Mammary microvascular endothelial cell (primary cell): ENCODE data around the gene WDR25.

DNA sequence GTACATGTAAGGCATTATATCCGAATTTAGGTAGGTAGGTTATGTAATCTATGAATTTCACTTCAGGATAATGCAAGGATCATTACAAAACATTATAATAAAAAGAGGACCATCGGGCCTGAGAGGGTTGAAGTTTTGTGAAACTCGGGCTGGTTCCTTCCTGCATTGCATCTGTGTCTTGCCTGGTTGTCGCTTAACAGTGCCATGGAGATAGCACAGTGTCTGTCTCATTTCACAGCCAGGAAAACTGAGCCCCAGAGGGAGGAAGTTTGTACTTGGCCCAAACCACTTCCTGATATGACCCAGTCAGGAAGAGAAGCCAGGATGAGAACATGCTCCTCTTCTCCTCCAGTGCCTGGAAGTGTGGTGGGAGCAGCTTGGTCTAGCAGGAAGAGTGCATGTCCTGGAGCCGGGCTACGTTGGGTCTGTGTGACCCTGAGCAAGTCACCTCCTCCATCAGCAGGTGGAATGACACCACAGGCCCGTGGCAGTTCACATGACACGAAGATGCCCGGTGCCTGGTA, 41.4 kb downstream of the EVL start:
- RAMPAGE, long total RNA, result no peak

GRCh38 chr14:100137503-100137900, 21.9 kb downstream of the DEGS2 start:
- RAMPAGE, long total RNA, result no peak

DNA sequence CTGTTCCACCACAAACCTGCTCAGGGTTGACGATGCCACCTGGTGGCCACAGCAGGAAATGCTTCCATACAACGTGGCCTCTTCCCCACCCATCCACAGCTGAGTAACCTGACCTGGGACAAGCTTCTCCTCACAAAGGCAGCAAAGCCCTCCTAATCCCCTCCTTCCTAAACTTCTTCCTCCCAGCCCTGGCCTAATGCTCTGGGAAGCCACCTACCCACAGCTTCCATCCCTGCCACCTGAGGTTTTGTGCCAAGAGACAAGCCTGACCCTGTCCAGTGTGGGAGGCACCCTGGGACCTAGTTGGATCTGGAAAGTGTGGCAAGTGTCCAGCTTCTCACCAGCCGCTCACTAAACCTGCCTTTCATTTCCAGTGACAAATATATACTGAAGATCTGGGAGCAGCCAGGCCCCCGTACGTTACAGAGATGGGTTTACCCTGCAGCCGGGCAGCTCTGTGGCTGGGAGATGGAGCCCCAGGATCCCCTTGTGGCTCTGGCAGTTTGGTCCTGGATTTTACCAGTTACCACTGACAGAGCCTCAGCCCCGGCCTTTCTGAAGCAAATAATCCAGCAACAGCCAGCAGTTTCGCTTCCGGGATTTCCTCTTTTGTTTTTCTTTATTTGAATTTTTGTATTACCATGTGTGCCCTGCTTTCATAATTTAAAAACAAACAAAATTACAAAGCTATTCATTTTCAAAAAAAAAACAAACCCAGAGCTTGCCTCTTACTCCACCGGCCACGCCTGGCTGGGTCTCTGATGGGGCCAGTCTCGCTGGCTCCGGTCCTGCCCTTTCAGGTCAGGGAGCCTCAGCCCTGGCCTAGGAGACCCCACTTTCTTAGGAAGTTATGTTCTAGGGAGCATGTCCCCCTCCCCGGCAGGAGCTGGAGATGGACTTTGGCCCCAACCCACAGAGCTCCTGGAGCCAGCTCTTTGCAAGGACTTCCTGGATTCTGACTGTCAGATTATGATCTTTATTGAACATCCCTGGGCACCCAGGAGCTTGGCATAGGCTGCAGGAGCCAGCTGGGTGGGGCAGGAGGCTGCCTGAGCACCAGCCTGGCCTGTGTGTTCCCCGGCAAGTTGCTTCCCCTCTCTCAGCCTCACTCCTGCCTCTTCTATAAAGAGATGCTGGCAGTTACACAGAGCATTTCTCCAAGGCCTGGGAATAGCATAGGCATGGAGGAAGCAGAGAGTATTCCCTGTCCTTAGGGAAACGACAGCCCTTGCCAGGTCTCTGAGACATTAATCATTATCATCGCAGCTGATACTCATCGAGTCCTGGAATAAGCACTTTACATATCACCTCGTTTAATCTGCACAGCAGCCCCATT, 3.8 kb downstream of the DEGS2 start:
- RAMPAGE, long total RNA, result no peak

DNA sequence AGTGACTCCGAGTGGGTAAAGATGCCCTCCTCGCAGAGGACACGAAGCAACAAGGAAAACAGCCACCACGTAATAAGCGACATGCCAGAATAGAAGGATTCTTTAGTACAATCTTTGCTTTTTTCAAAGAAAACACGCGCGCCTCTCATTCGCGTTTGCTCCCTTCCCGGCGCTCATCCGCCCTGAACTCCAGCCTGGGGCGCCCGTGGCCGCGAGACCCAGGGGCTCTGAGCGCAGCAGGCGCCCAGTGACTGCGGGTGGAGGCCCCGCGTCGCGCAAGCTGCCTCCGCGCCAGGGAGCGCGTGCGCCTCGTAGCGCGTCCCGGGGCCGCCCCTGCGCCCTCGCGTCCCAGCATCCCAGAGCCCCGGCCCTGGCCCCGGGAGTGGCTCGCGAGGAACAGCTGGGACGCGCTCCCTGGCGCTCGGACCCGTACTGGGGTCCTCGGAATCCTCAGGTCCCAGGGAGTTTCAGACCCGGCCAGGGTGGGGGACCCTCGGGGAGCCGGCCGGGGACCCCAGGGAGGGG, 535 bp downstream of the DEGS2 start:
- RAMPAGE, long total RNA, result no peak

- RAMPAGE, long total RNA, result no peak
Measured at GRCh38 chr14:100222209-100222616, 16.7 kb upstream of the YY1 start.

DNA sequence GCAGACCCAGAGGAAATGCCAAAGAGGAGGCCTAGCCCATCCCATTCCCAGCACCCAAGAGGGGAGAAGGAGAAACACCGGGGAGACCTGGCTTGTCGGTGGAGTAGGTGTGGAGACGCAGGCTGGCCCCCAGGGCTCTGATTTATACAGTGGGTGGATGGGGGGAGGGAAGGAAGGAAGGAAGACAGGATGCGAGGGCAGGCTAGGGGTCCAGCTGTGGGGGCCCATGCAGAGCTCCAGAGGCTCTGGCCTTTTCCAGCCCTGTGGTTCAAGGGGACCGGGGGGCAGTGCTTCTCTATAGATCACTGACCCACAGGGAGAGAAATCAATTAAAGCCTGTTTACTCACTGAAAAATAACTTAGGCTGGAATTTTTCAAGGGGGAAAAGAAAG, 16.2 kb upstream of the YY1 start:
- RAMPAGE, long total RNA, result no peak

DNA sequence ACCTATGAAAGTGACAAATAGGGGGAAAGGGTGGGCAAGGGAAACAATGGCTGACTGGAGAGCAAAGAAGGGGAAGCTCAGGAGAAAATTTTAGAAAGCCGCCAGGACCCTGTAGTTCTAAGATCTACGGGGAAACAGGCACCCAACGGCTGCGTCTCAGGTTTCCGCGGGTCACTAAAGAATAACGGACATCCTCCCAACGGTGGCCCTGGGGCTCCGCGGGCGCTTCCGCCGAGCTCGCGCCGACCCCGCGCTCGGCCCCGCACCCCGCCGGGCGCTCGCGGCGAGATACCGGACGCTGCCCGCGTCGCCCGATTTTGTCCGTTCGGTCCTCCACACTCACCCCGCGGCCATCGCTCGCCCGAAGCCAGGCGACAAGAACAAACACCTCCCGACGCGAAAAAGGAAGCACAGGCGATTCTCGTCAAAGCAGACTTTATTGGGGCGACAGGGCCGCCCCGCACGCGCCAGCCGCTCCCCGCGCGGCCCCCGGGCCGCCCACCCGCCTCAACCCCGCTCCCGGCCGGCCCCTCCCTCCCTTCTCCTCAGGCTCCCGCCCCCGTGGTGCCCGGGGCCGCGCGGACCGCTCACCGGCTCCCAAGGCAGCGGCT, 959 bp upstream of the YY1 start:
- RAMPAGE, long total RNA, result no peak

DNA sequence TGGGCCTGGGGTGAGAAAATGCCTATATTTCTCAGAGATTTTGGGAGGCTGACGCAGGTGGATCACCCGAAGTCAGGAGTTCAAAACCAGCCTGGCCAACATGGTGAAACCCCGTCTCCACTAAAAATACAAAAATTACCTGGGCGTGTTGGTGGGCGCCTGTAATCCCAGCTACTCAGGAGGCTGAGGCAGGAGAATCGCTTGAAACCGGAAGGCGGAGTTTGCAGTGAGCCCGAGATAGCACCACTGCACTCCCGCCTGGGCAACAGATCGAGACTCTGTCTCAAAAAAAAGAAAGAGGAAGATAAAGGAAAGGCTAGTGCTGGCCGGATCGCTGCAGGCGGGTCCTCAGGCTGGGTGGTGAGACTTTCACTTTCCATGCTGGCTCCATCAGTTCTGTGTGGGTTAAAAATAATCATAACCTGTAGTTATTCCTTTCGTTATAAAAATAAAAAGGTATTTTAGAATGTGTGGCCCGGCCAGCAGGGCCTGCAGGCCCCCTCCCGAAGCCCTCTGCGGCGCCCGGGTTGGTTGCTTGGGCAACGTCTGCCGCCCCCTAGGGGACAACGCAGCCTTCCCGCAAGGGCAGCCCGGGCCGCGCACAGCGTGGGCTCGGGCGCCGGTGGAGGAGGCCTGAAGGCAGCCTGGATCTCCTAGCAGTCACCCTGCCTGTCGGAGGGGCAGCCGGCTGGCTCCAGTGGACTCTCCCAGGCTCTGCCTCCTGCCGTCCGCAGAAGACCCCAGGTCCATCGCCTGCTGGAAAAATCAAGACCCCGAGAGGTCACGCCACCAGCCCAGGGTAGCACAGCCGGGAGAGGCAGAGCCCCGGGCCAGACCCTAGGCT, 5.1 kb upstream of the SLC25A47 start:
- RAMPAGE, long total RNA, result no peak

DNA sequence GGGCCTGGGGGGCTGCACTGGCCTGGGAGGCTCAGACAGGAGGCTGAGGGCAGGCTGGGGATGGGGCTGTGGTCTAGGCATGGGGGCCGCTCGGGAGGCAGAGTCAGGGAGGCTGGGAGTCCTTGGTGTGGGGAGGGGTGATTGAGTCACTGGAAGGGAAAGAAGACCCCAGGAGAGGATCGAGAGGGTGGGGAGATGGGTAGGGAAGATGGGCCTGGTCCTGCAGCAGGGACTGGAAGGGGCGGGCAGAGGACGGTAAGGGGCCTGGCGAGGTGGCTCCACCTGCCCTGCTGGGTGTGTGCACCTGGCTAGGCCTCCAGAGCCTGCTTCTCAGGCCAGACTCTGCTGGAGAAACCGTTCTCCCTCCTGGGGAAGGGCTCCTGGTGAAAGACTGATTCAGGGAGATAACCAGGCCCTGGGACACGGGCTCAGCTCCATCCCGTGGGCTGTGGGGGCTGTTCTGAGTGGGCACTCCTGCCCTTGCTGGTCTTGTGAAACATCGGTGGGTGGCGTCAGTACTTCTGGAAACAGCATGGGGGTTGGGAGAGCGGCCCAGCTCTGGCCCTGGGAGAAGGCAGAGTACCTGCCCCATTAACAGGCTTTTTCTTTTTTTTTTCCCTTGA, 594 bp downstream of the SLC25A47 start:
- RAMPAGE, long total RNA, result no peak

GRCh38 chr14:100334771-100335341, 11.7 kb downstream of the SLC25A47 start:
- RAMPAGE, long total RNA, result no peak

GRCh38 chr14:100375888-100376829, at the start of gene WDR25:
WDR25 (plus strand) TSS chr14:100376485.
- RAMPAGE, long total RNA, result start-site peak on the minus strand at chr14:100376261-100376343, 1,805 and 994 reads in 2 replicates; start-site peak on the plus strand at chr14:100376422-100376485, 207 and 65 reads in 2 replicates

DNA sequence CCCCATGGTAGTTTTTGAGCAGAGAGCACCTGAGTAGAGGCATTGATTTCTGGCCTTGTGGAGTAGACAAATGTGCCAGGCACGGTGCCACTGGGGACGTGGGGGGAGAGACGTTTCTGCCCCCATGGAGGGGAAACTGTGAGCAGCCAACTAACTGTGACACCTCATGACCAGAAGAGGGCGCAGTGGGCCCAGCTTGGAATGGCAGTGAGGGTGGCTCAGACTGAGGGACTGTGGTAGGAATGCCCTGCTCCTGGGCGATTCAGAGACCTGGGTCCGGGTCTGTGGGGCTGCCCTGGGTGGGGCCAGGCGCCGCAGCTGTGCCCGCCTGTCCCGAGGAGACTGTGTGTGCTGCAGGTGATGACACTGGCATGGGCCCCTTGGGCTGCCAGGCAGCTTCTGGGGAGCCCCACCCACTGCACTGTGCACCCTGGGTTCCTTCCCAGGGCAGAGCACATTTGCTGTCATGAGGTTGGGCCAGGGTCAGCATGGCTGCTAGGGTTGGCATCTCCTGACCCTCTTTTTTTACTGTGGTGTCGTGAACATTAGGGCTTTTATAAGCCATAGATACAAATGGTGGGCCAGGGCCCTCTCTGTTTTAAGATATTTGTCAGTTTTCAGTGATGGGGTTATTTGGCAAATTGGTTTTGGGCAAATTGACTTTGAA, 7.5 kb downstream of the WDR25 start:
- RAMPAGE, long total RNA, result no peak

DNA sequence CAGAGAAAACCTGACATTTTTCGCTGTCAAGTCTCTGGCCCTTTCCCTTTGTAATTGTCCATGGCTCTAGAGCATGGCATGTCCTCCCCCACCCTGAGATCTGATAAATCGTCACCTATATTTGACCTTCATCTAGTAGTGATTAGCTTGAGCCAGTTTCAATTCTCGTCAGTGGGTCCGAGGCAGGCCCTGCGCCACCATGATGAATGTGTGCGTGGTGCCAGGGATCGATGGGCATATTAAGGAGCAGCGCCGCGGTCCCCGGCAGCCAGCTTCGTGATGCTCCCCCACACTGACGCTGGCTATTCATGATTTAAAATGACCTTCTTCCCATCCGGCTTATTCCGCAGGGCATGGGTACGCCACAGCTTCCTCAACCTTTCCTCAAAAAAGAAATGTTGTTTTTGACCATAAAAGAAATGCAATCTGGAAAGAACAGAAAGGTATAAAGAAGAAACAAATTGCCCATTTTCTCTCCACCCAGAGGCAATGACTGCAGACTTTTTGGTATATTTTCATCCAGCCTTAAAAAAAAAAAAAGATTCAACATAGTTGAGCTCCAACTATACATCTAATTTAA, 14.9 kb downstream of the WDR25 start:
- RAMPAGE, long total RNA, result no peak

DNA sequence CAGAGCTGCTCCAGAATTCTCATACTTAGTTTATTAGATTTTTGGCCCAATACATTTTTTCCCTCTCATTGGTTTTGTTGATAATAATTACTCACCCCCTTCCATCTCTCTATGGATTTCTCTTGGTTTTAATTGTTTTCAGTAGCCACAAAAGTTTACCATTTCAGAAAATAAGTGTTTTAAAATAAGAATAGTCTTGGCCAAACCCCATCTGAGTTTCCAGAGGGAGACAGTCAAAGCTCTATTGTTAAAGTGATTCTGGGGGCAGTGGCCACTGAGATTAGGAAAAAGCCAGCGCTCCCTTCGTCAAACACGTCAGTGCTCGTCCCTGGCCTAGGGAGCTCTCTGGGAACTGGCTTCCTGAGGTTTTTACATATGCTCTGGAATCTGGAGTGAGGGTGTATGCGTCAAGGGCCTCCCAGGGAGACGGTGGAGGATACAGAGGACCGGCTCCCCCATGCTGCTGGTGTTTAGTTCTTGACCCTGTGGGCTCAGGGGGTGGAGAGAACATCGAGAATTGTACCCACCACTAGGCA, 33.7 kb downstream of the WDR25 start:
- RAMPAGE, long total RNA, result no peak

DNA sequence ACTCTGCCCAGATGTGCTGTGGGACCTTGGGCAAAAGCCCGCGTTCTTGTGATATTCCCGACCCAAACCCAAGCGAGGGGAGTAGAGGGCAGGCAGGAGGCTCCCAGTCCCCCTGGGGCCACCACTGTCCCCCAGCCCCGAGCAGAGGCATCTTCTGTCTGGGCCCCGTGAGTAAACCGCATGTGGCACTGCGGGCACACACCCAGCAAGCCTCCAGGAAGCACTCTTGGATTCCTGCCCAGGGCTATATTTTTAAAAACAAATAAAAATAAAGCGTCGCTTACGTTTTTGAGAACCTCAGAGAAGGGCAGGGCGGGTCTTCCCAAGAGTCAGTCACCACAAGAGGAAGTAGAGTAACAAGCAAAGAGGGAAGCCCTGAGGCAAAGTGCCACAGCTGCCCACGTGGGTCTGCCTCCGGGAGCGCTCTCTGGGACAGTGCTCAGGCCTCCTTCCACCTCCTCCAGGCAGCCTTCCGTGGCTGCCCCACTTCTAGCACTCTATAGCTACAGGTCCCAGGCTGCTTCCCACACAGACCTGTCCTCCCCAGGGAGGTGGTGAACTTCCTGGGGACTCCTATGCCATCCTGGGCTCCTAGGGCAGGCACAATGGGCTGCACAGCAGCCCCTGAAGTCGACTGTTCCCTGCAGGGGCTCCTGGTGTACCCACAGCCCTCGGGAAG, 39.3 kb downstream of the BEGAIN start:
- RAMPAGE, long total RNA, result no peak

DNA sequence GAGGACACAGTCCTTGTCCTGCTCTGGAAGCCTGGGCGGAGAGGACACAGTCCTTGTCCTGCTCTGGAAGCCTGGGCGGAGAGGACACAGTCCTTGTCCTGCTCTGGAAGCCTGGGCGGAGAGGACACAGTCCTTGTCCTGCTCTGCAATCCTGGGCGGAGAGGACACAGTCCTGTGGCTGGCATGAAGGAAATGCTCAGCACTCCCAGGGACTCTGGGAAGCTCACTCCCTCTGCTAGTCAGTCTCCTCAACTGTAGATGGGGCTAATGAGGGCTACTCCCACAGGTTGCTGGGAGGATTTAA, 53.9 kb upstream of the BEGAIN start:
- RAMPAGE, long total RNA, result no peak

GRCh38 chr14:100708839-100709769, 17.6 kb upstream of the DLK1 start:
- RAMPAGE, long total RNA, result no peak

GRCh38 chr14:100907219-100907707, 3.7 kb upstream of the RTL1 start:
- RAMPAGE, long total RNA, result no peak

DNA sequence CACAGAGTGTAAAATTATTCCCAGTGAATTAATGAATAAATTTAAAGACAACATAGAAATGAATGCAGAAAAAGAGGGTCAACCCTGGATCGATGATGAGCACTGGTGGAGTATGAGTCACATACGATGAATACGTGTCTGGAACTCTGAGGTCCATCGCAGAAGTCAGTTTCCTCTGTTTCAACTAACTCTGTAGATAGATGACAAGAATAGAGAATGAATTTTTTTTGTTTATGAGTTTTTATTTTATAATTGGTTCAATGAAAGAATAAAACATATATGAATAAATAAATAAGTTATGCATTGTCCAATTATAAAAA, 83.4 kb upstream of the RTL1 start:
- RAMPAGE, long total RNA, result no peak

DNA sequence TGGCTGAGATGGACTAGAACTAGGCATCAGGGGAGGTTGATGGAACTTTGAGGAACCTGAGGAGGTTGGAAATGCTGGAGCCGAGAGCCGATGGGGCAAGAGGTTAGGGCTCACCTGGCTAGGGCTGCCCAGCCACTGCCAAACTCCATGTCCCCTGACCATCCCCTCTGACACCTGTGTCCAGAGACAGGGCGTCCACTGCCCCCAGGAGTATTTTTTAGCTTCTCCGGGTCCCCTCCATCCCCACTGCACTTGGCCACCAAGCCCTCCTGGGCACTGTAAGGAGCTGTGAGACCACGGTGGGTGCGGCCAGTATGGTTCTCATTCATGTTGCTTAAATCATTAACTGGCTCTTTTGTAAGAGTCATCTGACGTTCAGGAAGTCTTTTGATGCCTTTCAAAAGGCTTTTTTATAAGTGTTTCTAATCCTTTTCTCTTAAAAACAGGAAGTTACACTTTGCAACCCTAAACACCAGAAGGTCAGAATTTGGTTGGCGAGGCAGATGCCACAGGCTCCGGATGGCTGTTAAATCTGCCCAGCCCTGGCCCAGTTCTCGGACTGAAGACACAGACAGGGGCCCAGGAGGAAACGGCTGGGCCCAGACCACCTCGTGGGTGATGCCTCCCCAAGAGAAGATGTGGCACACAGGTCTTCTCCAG, 226.4 kb upstream of the PPP2R5C start:
- RAMPAGE, long total RNA, result no peak